Retinal pigment epithelial cell (primary cell): ENCODE data around the genes FITM2, PKIG, CCN5 and KCNK15.

DNA sequence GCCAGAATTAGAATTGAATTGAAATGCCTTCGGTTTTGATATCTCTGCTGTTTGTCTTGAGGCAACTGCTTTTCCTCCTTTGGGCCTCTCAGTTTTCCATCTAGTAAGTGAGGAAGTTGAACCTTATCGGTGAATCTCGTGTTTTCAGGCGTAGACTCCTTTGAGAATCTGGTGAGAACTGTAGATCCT is 712 bp upstream of the OSER1 start:
- RRBS: no CpG with 5 or more reads among the region's 4 CpGs

DNA sequence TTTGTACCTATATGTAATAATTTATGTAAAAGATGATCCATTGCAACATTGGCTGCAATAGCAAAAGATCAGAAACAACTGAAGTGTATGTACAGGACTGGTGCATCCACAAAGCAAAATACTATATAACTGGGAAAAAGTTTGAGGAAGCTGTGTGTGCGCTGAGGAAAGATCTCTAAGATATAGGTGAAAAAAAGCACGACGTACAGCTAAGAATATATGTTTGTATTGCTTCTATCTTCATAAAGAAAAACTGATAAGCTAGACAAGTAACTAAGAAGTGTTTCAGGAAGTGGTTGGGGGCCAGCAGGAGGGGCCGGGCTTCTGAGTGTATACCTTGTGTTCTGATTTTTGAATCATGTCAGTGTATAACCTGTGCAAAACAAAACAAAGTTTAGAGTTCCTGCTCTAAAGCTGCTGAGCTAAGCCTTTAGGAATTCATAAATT is 7.8 kb upstream of the OSER1 start:
- RRBS: no CpG with 5 or more reads among the region's 4 CpGs

- RRBS: under 1% methylated on average over 7 of the region's 35 CpGs
Observed at GRCh38 chr20:44310048-44311007, 674 bp downstream of the FITM2 start.

GRCh38 chr20:44311008-44311638 is at the start of gene FITM2:
FITM2 (minus strand) TSS chr20:44311202.
- RRBS: 1% methylated on average over 17 of the region's 49 CpGs

- RRBS: no CpG with 5 or more reads among the region's 25 CpGs
Observed at GRCh38 chr20:44402089-44403323, 47.0 kb downstream of the HNF4A start.

DNA sequence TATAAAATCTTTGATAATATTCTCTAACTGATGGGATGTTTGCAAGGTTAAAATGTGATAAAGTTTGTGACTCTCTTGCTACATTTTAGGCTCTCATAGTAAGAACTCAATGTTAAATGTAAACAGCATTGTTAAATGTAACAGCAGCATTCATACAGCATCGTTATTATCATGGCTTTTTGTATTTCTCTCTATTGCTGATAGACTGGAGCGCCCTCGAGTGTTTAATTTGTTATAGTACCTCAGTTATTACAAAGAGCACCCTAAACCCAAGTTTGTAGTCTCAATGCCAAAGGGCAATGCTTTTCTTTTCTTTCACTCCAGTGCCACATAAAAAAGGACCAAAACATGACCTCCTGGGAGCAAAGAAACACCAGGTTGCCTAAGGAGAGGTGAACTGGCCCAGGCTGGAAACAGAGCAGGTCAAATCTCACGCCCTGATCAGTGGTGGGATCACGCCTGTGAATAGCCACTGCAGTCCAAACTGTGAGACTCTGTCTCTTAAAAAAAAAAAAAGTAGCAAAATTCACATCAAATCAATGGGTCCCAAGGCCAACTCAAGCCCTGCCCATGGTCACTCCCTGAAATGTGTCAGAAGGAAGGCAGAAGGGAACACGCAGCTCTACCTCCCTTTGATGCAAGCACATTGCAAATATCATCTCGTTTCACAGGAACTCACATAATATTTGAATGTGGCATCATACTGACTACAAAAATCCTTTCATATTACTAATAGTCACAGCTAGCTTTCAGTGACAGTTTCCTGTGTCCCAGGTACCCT is 14.7 kb upstream of the TTPAL start:
- RRBS: no CpG with 5 or more reads among the region's 7 CpGs

- RRBS: no CpG with 5 or more reads among the region's 1 CpG
Observed at GRCh38 chr20:44563887-44564346, 18.5 kb upstream of the PKIG start.

GRCh38 chr20:44581945-44583076 is at the start of gene PKIG:
PKIG (plus strand) TSS chr20:44582579.
- RRBS: no CpG with 5 or more reads among the region's 8 CpGs

- RRBS: no CpG with 5 or more reads among the region's 2 CpGs
Observed at GRCh38 chr20:44594619-44595206, 12.3 kb downstream of the PKIG start.

DNA sequence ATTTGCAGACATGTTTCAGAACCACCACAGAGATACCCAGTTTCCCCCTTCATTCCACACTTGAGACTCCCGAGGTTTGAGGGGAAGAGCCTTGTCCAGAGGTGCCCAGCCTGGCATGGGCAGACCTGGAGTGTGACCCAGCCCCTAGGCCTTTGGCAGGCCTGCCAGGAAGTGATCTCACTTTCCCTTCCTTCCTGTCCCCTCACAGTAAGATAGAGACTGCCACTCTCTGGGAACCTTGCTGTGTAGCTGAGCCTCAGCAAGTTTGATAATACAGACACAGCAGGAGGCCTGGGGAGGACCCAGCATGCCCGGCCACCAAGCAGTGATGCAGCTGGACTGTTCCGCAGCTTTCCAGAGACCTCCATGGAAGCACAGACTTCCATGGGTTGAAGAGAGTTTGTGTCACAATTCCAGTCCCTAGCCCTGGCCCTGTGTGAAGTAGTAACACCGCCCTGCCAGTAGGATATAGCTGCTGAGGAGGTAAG is 16.1 kb downstream of the PKIG start:
- RRBS: no CpG with 5 or more reads among the region's 4 CpGs

GRCh38 chr20:44615054-44615915 is 32.9 kb downstream of the PKIG start:
- RRBS: 71% methylated on average over 2 of the region's 13 CpGs

GRCh38 chr20:44618465-44618998 is 33.0 kb downstream of the ADA start:
- RRBS: 95% methylated on average over 7 of the region's 12 CpGs

- RRBS: no CpG with 5 or more reads among the region's 11 CpGs
Observed at GRCh38 chr20:44620344-44621062, 31.0 kb downstream of the ADA start.

- RRBS: no CpG with 5 or more reads among the region's 35 CpGs
Observed at GRCh38 chr20:44652117-44652993, 856 bp upstream of the ADA start.

GRCh38 chr20:44690563-44691300 is 24.4 kb upstream of the CCN5 start:
- RRBS: no CpG with 5 or more reads among the region's 11 CpGs

DNA sequence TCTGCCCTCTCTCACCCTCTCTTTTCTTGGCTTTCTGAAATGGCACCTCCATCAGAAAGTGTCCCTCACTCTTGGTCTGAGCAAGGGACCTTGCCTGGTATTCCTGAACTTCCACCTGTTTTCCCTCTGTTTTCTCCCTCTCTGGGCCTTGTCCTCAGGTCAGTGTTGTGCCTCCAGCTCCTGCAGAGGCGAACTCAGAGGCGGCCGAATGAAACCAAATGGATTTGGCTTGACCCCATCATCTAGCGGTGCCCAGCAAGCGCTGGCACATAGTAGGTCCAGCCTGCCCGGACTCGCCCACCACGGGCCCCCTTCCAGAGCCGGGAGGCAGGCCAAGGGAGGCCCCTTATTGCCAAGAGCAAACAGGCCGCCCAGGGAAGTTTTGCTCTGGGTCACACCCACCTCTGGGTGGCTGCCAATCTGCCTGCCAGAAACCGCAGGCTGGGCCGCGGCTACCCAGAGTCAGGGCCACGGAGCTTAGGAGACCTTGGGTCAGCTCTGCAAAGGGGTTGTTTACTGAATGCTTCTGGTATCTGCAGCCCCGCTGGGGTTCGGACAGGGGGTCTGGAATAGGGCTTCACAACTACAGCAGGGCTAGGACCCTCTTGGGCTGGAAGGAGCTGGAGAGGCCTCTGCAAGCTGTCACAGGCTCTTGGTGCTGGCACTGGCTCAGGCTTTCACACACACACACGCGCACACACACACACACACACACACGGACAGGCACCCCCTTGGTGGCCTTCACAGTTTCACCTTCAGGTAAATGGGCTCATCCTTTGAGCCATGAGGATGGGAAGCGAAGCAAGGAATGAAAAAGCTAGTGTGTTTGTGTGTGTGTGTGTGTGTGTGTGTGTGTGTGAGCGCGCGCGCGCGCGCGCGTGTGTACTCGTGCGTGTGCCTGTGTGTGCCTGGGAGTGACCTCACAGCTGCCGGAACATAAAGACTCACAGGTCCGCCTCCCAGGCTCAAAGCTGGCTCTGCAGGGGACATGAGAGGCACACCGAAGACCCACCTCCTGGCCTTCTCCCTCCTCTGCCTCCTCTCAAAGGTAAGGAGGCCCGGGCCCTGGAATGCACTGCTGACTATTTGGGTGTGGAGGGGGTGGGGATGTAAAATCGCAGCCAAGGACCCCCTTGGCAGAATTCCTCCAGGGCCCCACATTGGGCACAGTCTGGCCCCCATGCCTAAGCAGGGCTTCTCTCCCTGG is at the start of gene CCN5:
Gene CCN5 (plus strand): TSS at position 967 of the 1,207 bp plus-strand sequence.
- RRBS: no CpG with 5 or more reads among the region's 36 CpGs

DNA sequence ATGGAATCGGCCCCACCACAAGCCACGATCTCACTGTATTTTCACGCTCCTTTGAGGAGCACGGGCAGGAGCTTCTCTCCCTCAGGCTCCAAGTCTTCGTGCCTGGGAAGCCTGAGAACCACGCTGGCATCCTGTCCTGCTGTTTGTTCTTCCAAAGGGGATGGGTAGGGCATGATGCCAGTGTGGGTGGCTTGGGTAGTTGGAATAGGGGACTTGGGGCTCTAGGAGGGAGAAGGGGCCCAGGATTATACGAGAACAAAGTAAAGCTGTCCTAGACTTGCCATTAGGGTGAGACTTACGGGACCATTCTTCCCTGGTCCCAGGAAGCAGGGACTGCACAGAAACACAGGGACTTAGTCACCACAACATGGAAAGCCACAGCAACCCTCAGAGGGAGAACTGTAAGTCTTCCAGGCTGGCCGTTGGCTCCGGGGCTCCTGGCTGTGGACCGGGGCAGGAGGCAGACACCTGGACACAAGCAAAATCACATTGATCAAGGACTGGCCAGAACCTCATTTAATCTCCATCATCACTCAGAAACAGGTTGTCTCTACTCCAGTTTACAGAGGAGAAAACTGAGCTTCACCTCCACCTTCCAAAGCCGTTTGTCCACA is 1.3 kb downstream of the CCN5 start:
- RRBS: no CpG with 5 or more reads among the region's 12 CpGs

DNA sequence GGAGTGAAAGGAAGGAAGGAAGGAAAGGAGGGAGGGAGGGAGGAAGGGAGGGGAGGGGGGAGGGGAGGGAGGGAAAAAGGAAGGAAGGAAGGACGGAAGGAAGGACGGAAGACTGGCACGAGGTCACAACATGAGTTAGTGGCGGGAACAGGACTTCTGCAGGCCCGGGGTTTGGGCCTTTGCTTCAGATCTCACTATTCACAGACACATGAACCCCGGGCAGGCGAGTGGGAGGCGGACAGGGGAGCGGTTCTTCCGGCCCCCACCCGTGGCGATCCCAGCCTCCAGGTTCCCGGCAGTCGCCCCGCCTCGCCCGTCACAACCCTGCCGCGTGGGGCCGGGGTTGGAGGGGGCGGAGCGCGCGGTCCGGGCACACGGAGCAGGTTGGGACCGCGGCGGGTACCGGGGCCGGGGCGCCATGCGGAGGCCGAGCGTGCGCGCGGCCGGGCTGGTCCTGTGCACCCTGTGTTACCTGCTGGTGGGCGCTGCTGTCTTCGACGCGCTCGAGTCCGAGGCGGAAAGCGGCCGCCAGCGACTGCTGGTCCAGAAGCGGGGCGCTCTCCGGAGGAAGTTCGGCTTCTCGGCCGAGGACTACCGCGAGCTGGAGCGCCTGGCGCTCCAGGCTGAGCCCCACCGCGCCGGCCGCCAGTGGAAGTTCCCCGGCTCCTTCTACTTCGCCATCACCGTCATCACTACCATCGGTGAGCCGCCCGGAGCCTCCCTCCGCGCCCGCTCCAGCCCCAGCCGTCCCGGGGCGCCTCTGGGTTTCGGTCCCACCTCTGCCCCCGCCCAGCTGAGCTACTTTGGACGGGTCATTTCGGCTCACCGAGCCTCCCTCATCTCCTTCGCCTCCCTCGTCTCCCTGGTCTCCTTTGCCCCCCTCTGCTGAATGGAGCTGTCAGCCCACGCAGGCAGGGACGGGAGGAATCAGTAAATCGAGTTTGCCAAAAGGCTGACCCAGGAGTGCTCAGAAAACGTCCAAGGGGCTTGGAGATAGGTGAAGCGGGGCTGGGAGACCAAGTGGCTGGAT is at the start of gene KCNK15:
Gene KCNK15 (plus strand): TSS at position 373 of the 1,030 bp plus-strand sequence.
- RRBS: 3% methylated on average over 40 of the region's 87 CpGs

- RRBS: 5% methylated on average over 13 of the region's 26 CpGs
Observed at GRCh38 chr20:44809245-44809870, 988 bp downstream of the RIMS4 start.

- RRBS: no CpG with 5 or more reads among the region's 5 CpGs
Observed at GRCh38 chr20:44997093-44997558, 30.8 kb downstream of the STK4 start.